Caco-2 (cell line): ENCODE results near the gene C1orf127.

DNA sequence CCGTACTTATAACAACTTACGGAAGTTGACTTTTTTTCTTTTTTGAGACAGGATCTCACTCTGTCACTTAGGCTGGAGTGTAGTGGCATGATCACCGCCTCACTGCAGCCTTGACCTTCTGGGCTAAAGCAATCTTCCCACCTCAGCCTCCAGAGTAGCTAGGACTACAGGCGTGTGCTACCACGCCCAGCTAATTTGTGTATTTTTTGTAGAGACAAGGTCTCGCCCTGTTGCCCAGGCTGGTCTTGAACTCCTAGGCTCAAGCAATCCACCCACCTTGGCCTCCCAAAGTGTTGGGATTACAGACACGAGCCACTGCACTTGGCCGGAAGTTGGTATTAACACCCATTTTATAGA is 15.7 kb upstream of the CLSTN1 start:
- PRO-cap = no peak
- RRBS = no CpG with 5 or more reads among the region's 8 CpGs

DNA sequence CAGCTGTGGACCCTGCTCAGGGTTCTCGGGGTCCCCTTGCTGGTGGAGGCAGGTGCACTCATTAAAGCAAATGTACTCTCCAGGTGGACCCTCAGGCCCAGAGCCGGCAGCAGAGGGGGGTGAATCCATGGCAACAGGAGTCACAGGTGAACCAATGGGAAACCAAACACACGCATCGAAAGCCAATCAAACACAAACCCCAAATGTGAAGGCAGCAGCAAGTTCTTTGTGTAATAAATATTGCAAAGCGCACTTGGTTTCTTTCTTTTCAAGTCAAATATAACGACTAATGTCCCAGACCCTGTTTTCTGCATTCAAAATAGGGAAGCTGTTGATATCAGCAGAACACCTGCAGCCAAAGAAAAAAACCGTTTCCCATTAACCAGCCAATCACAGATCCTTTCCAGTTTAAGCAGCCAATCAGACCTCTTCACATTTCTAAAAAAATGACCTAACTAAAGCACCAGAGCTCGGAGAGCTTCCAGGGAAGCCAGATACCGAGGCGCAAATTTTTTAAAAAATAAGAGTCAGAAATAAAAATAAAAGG is 26.2 kb upstream of the CLSTN1 start:
- PRO-cap = no peak
- RRBS = no CpG with 5 or more reads among the region's 10 CpGs

GRCh38 chr1:9850450-9851419 is 27.0 kb upstream of the CLSTN1 start:
- PRO-cap = no peak
- RRBS = 87% methylated on average over 2 of the region's 24 CpGs

DNA sequence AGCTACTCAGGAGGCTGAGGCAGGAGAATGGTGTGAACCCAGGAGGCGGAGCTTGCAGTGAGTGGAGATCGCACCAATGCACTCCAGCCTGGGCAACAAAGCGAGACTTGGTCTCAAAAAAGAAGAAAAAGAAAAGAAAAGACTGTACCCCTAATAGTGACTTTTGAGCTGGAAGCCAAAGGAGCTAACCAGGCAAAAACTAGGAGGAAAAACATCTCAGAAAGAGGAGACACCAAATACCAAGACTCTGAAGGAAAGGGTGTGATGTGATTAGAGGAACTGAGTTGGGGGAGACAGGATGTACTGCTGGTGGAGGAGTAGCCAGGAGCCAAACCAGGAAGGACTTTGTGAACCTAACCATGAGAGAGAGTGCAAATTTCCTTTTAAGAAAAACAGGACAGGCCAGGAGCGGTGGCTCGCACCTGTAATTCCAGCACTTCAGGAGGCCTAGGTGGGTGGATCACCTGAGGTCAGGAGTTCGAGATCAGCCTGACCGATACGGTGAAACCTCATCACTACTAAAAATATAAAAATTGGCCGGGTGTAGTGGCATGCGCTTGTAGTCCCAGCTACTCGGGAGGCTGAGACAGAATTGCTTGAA is 4.1 kb upstream of the RBP7 start:
- PRO-cap = no peak
- RRBS = no CpG with 5 or more reads among the region's 11 CpGs

DNA sequence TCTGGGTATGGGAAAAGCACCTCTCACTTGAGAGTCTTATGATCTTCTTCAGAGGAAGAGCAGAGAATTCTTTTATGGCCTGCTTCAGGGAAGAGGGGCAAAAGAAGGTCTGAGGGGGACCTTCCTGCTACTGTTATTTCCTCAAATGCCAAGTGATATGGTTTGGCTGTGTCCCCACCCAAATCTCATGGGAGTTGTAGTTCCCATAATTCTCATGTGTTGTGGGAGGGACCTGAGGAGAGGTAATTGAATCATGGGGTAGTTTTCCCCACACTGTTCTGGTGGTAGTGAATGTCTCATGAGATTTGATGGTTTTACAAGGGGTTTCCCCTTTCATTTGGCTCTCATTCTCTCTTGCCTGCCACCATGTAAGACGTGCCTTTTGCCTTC is 1.8 kb downstream of the RBP7 start:
- PRO-cap = no peak
- RRBS = no CpG with 5 or more reads among the region's 1 CpG

DNA sequence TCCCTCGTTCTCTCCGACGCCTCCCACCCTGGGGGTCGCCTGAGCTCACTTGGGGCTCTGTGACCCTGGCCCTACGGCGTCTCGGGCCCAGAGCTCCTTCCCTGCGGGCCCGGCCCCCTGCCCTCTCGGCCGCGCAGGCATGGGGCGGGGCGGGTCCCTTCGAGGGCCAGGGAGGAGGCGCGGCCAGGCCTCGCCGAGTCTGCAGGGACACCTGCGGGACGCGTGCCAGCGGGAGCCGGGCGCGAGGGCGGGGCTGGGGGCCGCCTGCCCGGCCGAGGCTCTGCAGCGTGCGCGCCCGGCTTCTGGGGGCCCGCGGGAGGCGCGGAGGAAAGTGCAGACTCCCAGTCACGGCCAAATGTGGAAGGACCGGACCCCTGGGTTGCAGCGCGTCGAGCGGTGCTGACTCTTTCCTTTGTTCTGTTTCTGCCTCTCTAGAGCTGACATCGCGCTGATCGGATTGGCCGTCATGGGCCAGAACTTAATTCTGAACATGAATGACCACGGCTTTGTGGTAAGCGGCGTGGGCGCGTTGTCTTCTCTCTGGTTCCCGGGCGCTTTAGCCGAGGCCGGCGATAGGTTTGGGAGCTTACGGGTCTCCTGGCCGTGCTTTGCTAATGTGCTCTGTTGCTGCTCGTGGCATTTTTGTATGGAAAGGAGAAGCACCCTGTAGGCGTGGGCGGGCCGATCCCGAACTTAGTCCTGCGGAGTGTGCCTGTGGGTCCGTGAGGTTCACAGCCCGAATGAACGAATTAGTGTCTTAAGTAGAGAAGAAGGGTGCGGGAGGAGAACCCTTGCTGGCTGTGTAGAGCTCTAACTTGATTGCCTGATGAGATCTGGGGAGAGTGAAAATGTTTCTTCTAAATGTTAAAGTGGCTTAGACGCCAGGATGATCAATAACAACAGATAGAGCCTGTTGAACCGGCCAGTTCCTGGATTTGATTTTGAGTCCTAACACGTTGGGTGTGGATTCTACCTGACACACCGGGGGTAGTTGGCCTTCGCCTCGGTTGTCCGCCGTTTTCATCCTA is 644 bp downstream of the PGD start:
- PRO-cap = bidirectional peak, plus-strand start at position 196 of the sequence, minus-strand start at position 137 of the sequence
- RRBS = 2% methylated on average over 12 of the region's 78 CpGs

DNA sequence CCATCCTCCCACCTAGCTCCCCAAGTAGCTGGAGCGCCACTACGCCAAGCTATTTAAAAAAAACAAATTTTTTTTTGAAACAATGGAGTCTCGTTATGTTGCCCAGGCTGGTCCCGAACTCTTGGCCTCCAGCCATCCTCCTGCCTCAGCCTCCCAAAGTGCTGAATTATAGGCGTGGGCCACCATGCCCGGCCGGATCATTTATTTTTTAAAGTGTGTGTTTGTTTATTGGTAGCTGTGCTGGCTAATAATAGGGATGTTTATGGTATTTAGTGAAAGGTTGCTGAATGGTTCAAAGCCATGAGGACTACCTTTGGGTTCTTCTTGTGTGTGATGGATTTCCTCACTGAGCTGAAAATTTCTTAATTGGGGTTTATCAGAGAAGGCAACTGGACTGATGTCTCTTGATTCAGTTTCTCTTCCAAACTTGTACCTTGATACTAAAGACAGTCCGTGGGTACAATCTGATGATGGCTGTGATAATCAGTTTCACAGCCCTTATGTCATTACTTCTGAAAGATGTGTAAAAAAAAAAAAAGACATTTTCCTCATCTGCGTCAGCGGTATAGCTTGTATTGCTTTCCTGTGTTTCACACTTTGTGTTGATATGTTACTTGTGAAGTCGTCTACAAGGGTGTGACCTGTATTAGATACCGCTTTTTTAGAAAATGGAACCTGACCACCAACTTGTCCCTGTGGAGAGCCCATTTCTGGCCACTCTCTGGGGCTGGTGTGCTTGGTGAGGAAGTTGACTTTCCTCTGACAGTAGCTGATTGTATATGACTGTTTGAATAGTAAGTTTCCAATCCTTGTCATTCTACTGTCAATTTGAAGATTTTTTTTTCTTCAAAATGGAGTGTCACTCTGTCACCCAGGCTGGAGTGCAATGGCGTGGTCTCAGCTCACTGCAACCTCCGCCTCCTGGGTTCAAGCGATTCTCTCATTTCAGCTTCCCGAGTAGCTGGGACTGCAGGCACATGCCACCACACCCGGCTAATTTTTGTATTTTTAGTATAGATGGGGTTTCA is 50.4 kb downstream of the PEX14 start:
- PRO-cap = no peak
- RRBS = no CpG with 5 or more reads among the region's 17 CpGs

DNA sequence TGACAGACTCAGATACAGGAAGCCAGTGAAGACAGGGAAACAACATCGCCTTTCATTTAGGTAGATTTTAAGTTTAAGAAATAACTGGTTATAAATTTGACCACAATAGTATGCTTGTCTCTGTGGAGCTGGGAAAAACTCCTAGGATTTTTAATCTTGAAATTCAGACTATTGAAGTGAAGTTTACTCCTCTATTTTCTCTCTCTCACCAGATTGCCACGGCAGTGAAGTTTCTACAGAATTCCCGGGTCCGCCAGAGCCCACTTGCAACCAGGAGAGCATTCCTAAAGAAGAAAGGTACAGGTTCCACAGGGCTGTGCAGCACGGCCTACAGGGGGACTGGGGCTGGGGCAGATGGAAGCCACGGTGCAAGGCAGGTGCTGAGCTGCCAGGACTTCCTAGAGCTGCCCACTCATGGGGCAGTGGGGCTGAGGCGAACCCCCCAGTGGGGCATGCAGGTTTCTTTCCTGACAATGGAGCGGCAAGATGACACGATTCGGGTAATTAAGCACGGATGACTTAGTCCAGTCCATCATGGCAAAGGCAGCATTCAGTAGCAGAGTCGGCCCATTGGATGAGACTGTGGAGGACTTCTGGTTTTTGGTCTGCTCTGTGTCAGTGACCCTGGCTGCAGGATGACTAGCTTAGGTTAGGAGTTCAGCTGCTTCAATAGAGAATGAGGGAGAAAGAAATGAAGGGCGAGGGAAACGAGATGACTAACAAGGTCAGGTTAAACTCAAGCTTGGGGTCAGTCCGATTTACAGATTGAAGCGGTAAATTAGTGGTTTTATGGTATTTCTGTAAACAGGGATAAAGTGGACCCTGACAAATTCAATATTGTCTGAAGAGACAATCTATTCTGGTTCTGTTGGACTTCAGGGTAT is 61.5 kb downstream of the PEX14 start:
- PRO-cap = no peak
- RRBS = no CpG with 5 or more reads among the region's 16 CpGs

- PRO-cap = no peak
- RRBS = no CpG with 5 or more reads among the region's 33 CpGs
Observed at GRCh38 chr1:10671845-10672570, 124.4 kb downstream of the CASZ1 start.

GRCh38 chr1:10686898-10687745 is 109.3 kb downstream of the CASZ1 start:
- PRO-cap = no peak
- RRBS = 95% methylated on average over 6 of the region's 18 CpGs

- PRO-cap = bidirectional peak, plus-strand start at chr1:10694876, minus-strand start at chr1:10694770
- RRBS = 2% methylated on average over 33 of the region's 101 CpGs
Observed at GRCh38 chr1:10694613-10695196, 101.7 kb downstream of the CASZ1 start.

DNA sequence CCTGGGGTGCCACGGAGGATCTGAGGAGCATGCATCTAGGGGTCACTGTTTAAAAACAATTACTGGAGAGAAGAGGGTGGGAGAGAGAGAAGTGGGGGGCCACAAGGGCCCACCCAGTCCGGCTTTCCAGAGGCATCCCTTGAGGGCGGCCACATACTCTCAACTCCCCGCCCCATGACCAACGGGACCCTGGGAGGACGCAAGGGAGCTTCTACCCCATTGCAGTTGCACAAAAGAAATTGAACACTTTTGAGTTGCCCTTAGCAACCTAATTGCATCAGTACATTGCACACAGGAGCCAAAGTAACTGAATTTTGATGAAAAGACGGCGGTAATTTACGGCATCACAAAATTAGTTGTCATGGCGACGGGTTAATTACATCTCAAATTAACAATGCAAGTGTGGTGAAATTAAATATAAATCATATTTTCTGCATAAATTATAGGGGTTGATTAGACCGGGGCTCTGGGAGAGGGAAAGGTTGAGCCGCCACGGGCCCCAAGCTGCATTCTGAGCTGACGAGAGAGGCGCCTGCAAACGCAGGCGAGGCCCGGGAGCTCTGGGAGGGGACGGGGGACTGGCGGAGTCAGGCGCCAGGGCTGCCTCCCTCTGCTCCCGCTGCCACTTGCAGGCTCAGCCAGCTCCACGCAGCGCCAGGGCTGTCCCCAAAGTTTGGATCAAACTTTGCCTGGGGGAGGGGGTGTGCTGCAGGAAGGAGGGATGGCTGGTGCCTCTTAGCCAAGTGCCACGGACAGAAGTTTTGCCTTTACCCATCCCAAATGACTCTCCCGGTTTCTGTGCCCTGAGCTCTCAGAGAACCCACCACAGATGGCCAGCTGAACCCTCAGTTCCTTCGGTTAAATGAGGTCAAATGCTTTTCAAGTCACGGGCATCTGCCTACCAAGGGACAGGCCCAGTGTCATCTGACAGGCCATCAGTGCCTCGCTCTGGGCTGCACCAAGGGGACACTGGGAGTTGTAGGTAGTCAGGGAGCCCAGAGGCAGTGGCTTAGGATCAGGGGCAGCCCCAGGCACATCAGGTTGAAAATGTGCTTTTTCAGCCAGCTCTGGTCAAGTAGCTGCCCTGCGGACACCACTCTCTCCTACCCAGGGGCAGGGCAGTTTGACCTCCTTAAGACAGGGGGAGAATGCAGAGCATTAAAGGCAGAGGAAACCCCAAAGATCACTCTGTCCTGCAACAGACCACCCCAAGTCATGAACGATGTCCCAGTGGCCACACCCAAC is 61.2 kb downstream of the CASZ1 start:
- PRO-cap = no peak
- RRBS = 86% methylated on average over 8 of the region's 32 CpGs

DNA sequence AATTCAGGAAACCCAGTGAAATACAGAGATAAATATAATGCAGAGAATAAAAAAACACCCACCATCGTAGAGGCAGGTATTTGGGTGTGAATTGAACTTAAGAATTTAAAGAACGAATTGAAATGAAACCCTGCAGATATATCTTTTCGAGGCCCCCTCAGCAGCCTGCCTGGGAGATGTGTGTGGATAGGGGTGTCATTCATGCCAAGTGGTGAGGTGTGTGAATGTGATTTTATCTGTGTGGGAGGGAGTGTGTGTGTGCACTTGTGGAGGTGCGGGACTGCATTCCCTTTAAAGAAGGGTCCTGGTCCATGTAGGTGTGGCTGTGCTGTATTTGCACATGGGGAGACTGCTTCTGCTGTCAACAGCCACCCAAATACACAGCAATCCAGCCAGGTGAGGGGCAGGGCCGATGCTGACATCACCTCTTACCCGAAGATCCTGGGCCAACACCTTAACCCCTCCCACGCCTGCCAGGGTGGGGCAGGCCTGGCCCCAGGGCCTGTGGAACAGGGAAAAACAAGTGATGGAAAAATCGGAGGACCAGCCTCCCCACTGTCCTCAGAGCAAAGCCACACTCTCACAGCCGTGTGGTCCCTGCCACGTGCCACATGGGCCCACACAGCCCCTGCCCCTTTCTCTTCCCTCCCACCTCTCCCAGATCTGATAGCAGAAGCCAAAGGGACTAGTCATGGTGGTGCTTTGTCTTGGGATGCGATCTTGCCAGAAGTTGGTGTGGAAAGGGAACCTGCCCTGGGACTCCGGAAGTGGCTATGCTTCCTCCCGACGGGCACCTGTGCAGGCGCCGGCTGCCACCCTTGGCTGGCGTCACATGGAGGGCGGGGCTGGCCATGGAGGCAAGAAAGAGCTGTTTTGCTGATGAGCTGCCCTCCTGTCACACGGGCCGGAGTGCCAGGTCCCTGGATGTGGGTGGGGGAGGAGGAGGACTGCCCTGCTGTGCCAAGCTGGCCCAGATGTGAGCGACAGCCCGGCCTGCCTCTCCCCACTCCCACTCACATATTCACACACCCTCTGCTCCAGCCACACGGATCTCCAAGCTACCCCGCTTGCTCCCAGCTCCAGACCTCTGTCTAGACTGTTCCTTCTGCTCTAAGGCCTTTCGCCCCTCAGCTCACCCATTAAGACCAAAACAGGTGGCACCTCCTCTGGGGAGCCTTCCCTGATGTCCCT is 7.7 kb upstream of the CASZ1 start:
- PRO-cap = no peak
- RRBS = 94% methylated on average over 11 of the region's 25 CpGs

- PRO-cap = no peak
- RRBS = no CpG with 5 or more reads among the region's 5 CpGs
Observed at GRCh38 chr1:10818123-10818471, 21.7 kb upstream of the CASZ1 start.

- PRO-cap = no peak
- RRBS = no CpG with 5 or more reads among the region's 10 CpGs
Observed at GRCh38 chr1:10856414-10856846, 60.0 kb upstream of the CASZ1 start.

DNA sequence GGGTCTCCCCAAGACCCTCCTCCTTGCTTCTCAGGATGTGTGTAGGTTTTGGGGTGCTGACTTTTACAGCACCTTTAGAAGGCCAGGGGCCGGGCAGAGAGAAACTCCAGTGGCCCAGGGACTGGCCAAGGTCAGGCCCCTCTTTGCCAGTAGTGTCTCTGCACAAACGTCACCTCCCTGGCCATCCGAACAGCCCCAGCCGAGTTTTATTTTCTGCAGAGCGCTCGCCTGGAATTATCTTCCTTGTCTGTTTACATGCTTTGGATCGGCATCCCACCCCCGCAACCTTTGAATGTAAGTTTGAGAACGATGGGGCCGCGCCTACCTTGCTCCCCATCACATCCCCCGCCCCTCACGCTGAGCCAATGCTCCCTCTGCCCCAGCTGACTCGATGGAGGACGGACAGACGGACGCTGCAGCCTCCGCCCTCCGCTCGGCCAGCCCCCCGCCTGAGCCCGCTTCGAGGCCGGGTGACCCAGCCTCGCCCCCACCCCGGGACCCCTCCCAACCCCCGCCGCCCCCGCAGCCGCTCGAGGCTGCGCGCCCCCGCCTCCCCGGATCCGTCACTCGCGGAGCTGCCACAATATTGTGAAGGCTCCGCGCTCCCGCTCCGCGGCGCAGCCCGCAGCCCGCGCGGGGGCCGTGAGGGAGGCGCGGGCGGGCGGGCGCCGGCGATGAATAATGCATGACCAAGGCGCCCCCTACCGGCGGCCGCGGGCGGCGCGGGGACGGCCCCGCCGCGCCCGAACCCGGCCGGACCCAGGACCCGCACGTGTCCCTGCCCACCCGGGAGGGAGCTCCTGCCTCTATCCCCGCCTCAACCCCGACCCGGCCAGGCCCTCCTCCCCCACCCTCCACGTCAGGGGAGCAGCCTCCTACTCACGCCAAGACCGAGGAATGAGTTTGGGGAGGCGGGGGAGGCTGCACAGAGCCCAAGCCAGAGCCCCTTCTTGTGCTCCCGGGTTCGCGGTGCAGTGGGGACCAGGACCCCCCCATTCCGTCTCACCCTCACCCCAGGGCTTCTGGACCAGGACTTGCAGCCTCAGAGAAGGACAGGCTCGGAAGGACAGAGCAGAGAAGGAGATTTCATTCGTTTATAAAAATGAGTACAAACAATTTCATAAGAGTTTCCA is 70.5 kb upstream of the CASZ1 start:
- PRO-cap = no peak
- RRBS = 4% methylated on average over 38 of the region's 87 CpGs

- PRO-cap = no peak
- RRBS = no CpG with 5 or more reads among the region's 2 CpGs
Observed at GRCh38 chr1:10981856-10982215, at the start of gene C1orf127. C1orf127 (minus strand) TSS chr1:10982076.

DNA sequence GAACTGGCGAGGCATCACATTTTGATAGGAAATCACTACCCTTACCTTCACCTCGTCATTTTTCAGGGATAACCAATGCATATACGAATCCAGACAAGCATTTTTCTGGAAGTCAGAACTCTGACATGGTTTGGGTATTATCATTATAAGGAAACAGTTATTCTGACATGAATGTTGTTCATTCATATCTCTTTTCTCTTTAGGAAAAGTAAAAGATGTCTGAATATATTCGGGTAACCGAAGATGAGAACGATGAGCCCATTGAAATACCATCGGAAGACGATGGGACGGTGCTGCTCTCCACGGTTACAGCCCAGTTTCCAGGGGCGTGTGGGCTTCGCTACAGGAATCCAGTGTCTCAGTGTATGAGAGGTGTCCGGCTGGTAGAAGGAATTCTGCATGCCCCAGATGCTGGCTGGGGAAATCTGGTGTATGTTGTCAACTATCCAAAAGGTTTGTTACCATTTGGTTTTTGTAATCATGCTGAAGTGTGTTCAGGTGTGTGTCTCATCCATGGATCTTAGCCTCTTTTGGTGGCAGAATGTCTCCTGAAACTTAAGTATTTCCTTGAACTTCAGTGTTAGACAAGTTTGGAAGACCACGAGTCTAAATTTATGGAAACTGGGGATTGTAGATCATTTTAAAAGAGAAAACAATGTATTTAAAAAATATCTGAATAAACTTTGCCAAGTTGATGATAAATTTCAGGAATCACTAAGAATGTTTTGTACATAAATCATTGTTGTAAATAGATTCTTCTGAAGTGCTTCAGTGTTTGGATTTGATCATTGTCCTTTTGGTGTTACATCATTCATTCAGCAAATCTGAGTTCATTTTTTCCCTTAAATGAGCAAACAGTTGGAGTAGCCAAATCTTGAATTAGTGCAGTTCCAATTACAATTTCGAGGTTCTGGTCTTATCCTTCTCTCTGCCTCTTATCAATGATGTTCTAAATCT is 1.3 kb downstream of the TARDBP start:
- PRO-cap = no peak
- RRBS = no CpG with 5 or more reads among the region's 15 CpGs

GRCh38 chr1:11026509-11027127 is 14.2 kb downstream of the TARDBP start:
- PRO-cap = no peak
- RRBS = no CpG with 5 or more reads among the region's 7 CpGs

GRCh38 chr1:11056373-11056970 is 3.3 kb downstream of the SRM start:
- PRO-cap = no peak
- RRBS = no CpG with 5 or more reads among the region's 11 CpGs